LHCN-M2 (cell line): ENCODE measurements around a stretch of chr17.

DNA sequence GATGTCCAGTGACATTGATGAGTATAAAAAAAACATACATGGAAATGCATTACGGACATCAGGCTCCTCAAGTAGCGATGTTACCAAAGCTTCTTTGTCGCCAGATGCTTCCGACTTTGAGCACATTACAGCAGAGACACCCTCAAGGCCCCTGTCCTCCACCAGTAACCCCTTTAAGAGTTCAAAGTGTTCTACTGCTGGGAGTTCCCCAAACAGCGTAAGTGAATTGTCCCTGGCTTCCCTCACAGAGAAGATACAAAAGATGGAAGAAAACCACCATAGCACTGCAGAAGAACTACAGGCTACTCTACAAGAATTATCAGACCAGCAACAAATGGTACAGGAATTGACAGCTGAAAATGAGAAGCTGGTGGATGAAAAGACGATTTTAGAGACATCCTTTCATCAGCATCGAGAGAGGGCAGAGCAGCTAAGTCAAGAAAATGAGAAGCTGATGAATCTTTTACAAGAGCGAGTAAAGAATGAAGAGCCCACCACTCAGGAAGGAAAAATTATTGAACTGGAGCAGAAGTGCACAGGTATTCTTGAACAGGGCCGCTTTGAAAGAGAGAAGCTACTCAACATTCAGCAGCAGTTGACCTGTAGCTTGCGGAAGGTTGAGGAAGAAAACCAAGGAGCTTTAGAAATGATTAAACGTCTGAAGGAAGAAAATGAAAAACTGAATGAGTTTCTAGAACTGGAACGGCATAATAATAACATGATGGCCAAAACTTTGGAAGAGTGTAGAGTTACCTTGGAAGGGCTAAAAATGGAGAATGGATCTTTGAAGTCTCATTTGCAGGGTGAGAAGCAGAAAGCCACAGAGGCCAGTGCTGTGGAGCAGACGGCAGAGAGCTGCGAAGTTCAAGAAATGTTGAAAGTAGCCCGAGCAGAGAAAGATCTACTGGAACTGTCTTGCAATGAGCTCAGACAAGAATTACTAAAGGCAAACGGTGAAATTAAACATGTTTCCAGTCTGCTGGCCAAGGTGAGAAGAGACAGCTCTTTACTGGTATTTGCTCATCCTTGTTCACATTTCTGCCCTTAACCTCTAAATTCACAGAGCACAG lies 196.1 kb downstream of the SPECC1 start:
- RAMPAGE, long total RNA, result no peak

DNA sequence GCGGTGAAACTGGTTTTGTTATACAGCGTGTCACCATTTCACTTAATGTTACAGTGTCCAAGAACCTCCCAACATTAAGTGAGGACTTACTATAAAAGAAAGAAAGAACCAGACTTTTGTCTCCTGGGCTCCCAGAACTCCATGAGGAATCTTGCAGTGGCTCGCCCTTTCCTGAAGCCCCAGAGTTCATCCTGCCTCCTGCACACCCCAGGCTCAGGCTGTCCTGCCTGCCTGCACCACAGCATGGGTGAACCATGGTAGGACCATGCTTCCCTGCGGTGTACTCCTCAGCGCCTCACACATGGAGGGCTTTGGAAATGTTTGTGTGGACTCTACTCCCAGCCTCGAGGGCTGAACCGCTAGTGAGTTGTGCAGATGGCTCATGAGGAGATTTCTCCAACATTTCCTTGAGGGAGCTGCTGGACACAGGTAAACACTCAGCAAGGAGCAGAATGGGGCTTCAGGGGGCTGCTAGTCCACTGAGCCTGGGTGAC lies 186.1 kb downstream of the LGALS9B start:
- RAMPAGE, long total RNA, result no peak

- RAMPAGE, long total RNA, result no peak
Measured at GRCh38 chr17:20341442-20341877, 125.9 kb downstream of the LGALS9B start.

GRCh38 chr17:20843669-20844184 lies 199.1 kb downstream of the USP22 start:
- RAMPAGE, long total RNA, result no peak

DNA sequence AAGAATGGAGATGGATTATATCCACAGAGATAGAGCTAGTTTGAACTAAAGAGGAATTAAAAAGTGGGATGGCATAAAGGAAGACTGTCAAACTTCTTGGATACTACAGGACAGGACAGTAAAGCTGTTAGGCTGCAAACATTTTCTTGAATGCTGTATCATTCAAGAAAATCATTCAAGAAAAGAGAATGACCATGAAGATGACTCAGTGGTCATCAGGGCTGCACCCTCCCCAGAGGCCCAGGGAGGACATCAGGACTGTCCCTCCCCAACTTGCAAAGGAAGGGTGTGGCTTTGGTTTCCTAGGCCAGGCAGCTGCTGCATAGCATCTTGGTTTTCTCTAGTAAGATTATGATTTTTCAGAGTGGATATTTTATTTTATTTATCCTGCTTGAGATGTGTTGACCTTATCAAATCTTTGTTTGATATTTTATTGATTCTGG lies 120.4 kb downstream of the USP22 start:
- RAMPAGE, long total RNA, result no peak

DNA sequence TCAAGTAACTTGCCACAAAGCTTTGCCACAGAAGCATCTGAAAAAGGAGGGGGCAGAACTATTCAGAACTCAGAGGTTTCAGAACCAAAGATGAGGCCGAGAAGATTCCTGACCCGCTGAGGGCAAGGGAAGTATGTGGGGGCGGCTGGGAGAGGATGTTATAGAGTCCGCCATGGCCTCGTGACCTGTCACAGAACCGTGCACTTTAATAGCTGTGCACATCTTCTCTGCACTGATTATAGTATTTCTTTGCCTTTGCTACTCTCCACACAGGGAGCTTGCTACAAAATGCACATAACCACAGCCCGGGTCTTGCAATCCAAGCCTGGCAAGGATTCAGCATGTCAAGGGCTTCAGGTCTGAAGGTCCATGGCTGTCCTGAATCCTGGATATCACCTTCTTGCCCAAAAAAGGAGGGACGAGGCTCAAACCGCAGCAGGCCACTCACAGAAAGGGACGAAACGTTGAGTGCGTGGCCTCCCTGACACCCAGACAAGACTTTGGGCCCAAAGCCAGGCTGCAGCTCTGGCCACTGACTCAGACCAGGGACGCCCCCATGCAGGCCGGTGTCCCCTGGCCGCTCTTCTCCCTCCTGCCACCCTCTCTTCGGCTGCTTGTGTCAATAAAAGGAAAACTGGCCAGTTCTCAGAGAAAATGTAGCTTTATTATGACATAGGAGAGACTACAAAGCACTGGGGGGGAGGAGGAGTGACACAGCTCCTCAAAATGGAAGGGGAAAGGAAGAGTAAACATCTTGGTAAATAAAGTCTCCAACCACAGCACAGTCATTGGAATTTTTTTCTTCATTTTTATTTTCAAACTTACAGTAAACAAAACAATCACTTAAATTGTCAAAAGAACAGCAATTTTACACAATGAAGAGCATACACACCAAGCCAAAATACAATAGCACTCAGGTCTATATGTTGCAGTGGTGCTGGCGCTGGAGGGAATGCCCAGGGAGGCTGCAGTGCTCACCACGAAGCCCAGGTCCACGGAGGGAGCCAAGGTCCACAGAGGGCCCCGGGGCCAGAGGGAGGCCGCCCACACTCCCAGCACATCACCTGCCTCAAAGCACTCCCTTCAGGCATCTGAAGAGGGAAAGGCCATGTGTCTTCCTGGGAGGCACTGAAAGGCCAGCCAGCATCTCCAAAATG lies 43.5 kb downstream of the USP22 start:
- RAMPAGE, long total RNA, result no peak

DNA sequence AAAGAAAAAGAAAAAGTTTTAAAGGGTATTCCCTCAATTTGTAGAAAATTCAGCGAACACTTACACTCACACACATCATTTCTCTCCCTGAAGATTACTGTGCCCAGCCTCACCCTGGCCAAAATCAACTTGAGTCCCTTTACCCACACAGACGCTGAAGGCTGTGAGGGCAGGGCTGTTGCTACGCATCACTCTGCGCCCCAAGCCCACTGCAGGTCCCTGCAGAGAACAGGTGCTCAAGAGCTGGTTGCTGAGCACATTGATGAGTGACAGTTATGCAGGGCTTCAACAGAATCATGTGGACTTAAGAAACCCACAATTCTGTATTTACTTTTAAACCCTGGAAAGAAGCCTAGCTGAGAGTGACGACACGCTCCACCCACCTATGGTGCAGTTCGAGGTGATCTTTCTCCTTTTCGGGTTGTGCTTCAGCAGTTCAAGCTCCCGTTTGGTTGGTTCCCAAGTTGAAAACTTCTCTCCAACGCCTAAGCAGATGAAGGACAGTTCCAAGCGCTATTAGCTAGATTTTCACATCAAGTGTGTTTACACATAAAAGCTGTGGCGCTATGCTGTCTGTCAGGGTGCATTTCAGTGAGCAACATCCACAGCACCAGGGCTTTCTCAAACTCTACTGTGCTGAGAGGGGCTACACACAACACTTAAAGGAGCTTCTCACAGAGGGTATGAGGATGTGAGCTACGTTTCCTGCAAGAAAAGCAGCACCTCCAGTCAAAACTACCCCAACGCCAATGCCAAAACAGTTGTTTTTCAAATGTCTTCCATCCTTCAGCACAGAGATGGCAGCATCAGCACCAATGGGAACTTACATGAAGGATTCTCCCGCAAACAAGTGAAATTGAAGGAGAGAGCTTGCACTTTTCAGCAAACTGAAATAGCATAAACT lies 23.9 kb downstream of the USP22 start:
- RAMPAGE, long total RNA, result no peak

DNA sequence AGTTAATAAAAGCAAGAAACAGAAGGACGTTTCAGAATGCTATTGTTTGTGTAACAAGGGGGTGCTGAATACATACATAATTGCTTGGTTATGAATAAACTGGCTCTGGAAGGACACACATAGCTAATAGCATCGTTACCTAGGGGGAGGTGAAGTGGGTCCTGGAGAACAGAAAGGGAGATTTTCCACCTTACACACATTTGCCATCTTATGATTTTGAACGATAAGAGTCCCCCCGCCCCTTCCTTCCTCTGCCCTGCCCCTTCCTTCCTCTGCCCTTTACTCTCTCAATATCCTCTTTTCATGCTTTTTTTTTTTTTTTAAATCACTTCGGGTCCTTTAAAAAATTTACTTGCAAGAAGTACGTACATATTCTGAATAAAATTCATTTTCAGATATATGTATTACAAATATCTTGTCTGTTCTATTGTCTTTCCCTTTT lies 894 bp upstream of the DHRS7B start:
- RAMPAGE, long total RNA, result no peak

- RAMPAGE, long total RNA, result no peak
Measured at GRCh38 chr17:21198257-21198787, 15.6 kb downstream of the TMEM11 start.

DNA sequence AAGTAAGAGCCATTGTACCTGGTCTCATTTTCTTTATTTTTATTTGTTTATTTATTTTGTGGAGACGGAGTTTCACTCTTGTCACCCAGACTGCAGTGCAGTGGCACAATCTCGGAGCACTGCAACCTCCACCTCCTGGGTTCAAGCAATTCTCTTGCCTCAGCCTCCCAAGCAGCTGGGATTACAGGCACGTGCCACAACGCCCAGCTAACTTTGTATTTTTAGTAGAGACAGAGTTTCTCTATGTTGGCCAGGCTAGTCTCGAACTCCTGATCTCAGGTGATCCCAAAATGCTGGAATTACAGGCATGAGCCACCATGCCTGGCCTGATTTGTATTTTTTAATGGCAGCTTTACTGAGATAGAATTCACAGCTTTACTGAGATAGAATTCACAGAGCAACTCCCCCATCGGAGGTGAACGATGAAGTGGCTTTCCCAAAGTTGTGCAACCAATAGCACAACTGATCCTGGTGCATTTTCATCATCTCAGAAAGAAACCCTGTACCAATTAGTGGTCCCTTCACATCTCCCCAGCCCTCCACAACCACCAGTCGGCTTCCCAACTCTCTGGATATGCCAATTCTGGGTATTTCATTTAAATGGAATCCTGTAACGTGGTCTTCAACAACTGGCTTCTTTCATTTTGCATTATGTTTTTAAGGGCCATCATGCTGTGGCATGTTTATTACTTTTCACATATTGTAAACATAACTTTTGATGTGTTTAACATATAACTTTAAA lies 7.3 kb downstream of the TMEM11 start:
- RAMPAGE, long total RNA, result no peak

DNA sequence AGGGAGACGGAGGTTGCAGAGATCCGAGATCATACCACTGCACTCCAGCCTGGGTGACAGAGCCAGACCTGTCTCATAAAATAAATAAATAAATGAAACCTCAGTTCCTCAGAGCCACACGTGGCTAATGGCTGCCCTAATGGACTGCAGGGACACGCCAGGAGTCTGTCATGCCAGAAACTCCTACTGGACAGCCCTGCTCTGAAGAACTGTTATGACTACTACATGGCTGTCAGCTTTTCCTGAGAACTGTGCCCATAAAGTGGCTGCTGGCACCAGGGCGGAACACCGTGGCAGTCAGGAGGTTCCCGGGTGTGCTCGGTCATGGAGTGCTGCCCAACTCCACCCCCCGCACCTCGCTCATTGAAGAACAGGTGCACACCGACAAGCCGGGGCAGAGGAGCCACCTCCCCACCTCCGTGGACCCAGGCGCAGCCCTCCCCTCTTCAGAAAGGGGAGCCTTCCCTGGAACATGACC lies 4.2 kb downstream of the TMEM11 start:
- RAMPAGE, long total RNA, result no peak

DNA sequence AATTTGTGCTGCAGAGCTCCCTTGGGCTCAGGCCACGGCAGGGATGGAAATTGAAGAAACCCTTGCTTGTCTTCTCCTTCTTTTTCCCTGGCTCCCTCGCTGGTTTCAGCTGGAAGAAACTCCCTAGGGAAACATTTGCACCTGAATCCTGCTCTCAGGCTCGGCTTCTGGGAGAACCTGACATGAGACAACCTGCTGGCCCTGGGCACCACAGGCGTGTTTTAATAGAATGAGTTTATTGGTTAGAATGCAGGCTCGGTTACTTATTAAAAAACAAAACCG lies 37.8 kb downstream of the MAP2K3 start:
- RAMPAGE, long total RNA, result no peak

DNA sequence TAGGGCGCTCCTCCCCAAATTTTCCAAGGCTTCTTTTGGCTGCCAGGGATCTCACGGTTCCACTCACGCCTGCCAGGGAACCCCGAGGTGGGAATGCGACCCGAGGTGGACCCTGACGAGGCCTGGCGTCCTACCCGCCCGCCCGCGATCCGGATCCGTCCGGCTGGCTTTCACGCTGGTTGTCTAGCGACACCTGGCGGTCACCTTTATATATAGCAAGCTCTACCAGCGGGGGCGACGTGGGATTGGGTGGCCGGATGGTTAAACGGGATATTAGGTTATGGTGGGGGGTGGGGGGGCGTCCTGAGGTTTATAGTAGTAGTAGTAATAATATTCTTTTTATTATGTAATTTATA lies 136.8 kb downstream of the KCNJ12 start:
- RAMPAGE, long total RNA, result no peak

DNA sequence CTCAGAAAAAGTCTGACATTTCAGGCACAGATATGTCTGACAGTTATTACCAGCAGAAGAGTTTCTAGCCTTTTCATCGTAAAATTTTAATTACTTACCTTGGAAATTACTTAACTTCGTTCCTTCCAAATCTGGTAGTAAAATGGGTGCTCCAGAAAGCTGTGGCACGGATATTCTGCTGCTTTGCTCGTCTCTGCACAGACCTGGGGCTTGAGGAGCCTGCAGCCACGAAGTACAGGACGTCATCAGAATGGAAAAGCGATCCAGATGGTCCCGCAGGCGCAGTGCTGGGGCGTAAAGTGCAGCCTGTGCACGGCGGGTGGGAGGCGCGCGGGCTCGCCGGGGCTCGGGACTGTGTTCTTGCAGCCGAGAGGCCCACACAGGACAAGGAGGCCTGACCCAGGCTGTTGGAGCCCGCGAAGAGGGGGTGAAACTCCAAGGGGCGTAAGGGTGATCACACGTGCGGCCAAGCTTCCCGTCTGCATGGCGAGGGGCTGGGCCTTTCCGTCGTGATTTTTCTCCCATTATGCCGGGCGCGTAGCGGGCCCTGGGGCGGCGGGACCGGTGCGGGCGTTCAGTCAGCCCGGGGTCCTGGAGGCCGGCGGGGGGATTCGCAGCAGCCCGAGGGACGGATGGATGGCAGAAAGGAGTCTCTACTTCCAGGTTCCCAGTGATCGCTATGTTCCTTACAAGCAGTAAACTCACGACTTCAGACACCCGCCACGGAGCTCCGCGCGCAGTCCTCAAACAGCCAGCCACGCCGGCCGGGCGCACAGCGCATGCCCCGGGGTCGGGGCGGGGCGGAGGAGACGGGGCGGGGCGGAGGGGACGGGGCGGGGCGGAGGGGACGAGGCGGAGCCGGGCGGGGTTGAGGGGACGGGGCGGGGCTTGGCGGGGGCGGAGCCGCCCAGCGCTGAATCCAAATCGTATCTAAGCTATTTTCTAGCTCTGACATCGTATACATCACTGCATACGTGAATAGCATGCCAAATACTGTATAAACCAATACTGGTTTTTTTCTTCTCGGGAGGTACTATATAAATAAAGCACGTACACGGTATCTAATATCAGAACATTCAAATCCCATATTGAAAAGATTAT lies 141.1 kb upstream of the KCNJ18 start:
- RAMPAGE, long total RNA, result no peak

GRCh38 chr17:22521275-22521738 lies 829.0 kb downstream of the KCNJ18 start:
- RAMPAGE, long total RNA, result no peak

- RAMPAGE, long total RNA, result no peak
Measured at GRCh38 chr17:27247301-27247917, 46.5 kb upstream of the WSB1 start.

DNA sequence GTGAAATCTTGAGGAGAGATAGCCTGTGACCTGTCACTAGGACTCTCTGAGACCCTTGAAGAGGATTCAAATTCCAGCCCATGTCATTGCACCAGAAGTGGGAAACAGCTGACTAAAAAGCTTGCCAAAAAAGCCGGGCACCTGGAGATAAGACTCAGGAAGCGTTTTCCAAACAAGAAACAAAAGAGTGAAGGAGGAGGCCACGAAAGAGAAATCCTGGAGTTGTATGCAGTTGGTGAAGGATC lies 9.1 kb upstream of the WSB1 start:
- RAMPAGE, long total RNA, result no peak

- RAMPAGE, long total RNA, result no peak
Measured at GRCh38 chr17:27302995-27303901, 9.3 kb downstream of the WSB1 start.

DNA sequence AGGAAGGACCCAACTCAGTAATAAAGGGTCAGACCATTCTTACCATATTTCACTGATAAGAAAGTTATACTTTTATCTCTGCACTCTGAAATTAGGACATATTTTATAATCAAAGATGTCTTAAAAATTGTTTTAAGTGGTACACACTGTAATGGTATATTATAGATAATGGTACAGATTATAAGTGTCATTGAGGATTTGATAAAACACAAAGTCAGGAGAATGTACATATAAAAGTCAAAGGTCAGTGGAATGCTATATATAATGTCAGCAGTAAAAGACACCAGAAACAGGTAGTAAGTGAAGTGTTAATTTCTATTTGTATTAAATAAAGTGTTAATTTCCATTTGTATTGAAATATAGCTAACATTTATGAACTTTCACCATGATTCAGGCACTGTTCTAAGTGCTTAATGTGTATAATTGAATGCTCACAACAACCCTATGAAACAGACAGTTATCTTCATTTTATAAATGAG lies 28.5 kb downstream of the WSB1 start:
- RAMPAGE, long total RNA, result no peak

DNA sequence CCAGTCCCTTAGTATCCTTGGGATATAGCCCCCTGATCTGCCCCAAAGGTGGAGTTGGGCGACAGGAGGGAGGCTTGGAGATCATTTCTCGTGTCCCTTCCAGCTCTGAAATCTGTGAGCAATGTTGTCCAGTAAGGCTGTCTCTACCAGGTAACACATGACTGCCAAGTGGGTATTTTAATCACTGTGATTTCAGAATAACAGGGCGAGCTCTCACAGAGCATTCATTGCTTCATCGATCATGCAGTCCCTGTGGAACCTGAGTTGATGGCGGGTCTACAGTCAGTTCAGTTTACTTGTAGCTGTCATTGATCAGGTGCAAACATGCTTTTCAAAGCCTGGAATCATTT lies 39.2 kb downstream of the KSR1 start:
- RAMPAGE, long total RNA, result no peak